Smooth muscle cell (in vitro differentiated cells): ENCODE measurements around a stretch of chr7.

- RAMPAGE, long total RNA, result no peak
Observed at GRCh38 chr7:135261096-135261839, 27.6 kb downstream of the STRA8 start.

GRCh38 chr7:135650399-135651284 is 11.7 kb upstream of the STMP1 start:
- RAMPAGE, long total RNA, result no peak

GRCh38 chr7:135800369-135800938 is 51.8 kb upstream of the FAM180A start:
- RAMPAGE, long total RNA, result no peak

DNA sequence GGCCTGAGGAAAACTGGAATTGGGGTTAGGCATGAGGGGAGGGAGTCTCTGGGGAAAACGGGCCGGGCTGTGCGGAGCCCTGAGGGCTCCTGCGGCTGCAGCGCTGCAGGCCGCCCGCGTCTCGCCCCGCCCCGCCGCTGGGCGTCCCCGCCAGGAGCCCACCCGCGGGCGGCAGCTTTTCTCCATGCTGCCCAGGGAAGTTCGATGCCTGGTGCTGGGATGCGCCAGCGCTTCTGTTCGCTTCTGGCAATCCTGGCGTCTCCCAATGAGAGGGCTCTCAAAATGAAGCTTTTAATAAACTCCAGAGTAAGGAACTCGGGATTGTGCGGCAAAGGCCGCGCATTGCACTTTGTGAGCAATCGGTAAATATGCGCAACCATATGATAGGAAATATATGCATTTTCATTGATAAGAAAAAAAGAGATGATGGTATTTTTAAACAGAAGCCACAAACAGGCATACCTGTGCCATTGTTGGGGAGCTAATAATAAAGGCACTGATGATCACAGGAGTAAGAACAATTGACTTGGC is 2.8 kb downstream of the CHRM2 start:
- RAMPAGE, long total RNA, result no peak

- RAMPAGE, long total RNA, result no peak
Observed at GRCh38 chr7:137874091-137874505, 27.3 kb upstream of the DGKI start.

DNA sequence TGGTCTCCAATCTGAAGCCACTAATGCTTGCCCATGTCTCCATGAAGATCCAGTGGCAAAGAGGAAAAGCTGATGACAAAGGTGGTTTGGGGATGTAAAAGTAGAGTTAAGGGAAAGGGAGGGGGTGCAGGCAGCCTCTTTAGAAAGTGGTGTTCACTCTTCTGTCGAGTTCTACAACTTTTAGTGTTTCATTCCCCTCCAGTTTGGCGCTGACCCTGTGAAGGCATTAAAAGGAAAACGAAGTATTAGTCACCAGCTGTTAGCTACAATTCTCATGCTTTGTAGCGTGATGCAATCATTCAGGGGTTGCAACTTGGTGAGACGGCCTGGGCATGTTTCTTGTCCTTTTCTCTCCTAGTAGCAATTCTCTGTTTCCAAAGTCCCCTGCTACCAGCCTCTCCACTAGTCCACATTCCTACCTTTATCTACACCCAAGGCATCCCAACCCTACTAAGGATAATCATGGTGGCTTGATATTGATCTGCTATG is 33.6 kb upstream of the DGKI start:
- RAMPAGE, long total RNA, result no peak

- RAMPAGE, long total RNA, result no peak
Observed at GRCh38 chr7:137949353-137950099, 52.4 kb downstream of the CREB3L2 start.

GRCh38 chr7:137950777-137951398 is 51.0 kb downstream of the CREB3L2 start:
- RAMPAGE, long total RNA, result no peak

DNA sequence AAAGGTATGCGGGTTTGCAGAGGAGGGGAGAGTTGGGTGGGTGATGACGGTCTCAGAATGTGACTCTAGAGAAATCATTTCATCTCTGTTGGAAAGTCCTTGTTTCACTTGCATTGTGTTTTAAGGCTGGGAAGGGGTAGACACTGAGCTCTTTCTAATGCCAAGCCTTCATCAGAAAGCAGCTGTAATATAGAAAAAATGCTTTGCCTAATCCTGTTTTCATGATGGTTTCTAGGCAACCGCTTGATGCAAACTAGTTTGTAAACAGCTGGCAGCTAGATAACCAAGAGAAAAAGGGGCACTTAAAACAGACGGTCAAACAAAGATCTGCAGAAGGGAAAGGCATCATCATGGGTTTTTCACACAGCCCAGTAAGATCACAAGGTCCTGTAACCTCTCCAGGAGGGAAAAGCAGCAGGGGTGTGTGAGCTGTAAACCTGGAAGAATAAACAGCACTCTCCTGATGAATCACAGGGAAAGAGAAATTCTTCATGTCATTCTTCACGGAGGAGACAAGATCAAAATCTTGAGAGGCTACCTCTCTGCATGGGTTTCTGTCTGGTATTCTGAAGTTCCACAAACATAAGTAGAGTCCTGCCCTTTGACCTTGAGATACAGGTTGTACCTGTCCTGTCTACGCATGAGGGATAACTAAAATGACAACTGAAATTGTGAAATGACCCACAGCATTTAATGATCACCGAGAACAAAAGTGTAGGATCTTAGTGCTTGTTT is 48.2 kb downstream of the CREB3L2 start:
- RAMPAGE, long total RNA, result start-site peak on the plus strand centred at position 325 of the sequence, 36 bp wide, 10 and 7 reads in 2 replicates

- RAMPAGE, long total RNA, result no peak
Observed at GRCh38 chr7:137961655-137962574, 40.0 kb downstream of the CREB3L2 start.

DNA sequence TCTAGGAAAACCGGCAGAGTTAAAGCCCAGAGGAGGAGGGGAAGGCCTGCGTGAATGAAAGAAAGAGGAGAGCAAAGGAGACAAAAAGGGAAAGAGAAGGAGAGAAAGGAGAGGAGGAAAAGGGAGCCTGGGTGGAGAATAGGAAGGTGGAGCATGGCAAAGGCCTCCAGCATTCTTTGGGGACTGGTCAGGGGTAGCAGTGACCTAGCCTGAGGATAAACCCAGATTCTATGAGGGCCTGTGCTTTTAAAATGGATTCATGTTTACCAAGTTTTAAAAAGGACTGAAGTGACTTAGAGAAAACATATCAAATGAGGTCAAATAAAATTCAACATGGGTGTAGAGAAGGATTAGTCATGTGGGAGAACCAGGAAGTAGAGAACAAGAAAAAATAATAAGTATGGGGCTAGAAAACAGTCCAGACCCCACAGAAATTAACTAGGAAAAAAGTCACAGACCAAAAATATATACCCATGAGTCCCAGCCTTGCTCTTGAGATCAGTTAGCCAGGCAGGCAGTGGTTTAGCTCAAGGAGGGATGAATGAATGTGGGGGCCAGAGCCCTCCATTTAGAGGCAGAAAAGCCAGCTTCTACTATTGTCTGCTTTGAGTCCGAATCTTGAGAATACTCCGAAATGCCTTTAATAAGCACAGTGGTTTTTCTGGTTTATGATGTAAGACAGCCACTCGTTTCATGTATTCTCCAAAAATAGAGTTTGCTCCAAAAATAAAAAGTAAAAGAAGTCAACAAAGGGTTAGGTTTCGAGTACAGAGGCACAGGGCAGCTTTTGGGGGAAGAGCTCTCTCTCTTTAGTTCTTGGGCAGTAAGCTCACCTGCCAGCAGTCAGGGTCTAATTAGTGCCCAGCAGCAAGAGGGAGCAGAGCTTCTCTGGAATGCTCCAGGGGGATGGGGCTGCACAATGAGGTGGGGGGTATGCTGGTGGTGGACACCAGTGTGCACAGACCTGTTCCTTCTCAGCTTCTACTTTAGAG is 20.5 kb downstream of the CREB3L2 start:
- RAMPAGE, long total RNA, result no peak

DNA sequence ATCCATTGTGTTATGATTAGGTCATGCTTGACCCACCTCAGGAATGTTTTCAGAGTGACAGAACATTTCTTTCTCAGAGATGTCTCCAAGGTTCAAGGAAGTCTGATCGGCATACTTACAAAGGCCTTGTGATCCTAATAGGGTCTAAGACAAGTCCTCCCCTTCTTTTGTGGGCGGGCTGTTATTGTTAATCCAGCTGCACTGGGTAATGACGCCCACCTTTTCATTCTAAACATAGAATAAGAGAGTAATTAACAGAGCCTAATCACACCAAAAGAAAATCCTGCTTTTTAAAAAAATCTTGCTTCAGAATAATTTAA is 110.8 kb downstream of the AKR1D1 start:
- RAMPAGE, long total RNA, result no peak

- RAMPAGE, long total RNA, result no peak
Observed at GRCh38 chr7:138309037-138309284, 151.1 kb upstream of the TRIM24 start.

GRCh38 chr7:138610423-138611390 is 90.5 kb downstream of the SVOPL start:
- RAMPAGE, long total RNA, result no peak

DNA sequence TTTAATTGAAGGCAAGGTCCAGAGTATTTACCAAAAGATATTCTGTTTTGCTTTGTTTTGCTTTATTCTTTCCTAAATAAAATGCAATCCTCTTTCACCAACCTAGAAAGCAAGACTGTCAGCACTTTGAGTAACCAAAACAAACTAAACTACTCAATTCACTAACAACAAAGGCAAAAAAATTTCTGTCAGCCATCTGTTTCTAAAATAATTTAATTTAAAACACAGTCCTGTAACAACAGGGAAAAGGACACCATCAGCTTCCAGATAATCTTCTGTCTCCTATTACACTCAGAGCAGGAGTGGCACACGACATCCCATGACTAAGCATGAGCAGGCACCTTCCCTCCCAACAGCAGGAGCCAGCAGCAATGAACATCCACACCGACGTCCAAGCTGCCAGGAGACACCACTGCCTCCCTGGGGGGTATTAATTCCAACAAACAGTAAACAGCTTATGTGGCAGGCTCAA is 45.8 kb downstream of the KIAA1549 start:
- RAMPAGE, long total RNA, result no peak

DNA sequence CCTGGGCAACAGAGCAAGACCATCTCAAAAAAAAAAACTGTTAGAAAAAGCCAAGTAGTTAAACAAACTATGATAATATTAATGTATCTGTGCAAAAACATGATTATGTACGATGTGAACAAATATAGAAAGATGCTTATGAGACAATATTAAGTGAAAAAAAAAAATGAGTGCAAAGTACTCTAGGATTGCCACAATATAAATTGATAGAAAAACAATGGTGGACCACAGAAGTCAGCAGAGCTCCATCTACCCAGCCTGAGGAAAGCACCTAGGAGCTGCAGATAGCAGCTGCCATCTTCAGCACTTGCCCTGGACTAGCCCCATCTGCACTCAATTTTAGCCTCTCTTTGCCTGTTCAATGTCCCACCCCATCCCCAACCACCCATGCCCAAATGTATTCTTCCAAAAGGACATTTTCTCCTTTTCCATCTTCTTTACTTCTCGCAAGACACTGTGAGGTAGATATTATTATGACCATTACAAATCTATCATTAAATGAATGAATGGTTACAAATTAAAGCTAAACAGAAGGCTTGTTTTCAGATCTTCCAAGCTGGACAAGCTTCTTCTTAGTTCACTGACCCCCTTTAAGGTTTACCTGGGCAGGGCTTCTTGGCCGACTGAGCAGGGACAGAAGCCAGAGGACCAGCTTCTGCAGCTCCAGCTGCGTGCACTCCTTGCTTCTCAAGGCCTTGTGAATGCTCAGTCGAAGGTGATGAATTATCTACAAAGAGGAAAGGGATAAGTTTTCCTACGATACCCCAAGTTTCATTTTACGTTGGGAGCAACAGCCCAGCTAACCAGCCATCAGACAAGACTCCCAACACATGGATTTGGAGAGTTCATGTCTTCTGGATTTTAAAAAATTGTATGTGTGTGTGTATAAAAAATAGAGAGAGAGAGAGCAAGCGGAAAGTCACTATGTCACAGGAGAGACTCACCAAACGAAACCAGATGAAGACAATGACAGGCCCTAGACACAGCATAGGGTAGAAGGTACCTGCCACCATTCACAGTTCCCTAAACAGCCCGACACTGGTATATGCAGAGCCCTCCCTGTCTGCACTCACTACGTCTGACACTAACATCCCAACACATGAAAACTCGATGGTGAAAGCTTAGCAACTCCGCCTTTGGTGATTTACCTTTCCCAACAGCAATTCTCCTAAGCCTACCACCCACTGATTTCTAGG is 9.3 kb downstream of the ZC3HAV1L start:
- RAMPAGE, long total RNA, result no peak

- RAMPAGE, long total RNA, result no peak
Observed at GRCh38 chr7:139043735-139044644, 8.1 kb upstream of the ZC3HAV1L start.

DNA sequence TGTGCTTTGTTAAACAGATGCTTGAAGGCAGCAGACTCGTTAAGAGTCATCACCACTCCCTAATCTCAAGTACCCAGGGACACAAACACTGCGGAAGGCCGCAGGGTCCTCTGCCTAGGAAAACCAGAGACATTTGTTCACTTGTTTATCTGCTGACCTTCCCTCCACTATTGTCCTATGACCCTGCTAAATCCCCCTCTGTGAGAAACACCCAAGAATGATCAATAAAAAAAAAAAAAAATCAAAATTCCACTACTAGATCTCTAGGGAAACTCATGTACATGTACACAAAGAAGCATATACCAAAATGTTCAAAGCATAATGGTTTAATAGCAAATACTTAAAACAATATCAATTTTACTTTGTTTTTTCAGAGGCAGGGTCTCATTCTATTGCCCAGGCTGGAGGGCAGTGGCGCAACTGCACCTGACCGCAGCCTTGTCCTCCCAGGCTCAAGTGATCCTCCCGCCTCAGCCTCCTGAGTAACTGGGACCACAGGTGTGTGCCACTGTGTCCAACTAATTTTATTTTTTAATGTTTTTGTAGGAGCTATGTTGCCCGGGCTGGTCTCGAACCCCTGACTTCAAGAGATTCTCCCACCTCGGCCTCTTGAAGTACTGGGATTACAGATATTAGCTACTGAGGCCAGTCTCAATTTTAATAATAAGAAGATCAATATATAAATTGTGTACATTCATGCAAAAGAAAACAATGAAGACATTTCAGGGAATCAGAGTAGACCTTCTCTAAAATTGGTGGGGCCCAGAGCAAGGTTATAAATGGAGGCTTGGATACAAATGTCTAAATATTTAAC is 7.5 kb downstream of the ZC3HAV1 start:
- RAMPAGE, long total RNA, result no peak

DNA sequence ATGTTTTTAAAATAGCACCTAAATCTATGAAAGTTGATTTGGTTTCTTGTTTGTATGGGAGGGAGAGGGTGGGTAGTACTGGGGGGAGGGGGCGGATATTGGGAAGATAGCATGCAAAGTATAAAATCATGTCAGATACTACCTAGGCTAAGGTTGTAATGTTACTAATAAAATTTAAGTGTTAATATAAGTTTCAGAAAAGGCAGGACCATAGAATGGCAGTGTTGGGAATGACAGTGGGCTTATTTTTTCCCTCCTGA is 11.7 kb downstream of the LUC7L2 start:
- RAMPAGE, long total RNA, result no peak

GRCh38 chr7:139403440-139403920 is 43.8 kb downstream of the LUC7L2 start:
- RAMPAGE, long total RNA, result no peak